Suprapubic skin (tissue), 4 donors: ENCODE data around the genes CARNS1 and PITPNM1.

DNA sequence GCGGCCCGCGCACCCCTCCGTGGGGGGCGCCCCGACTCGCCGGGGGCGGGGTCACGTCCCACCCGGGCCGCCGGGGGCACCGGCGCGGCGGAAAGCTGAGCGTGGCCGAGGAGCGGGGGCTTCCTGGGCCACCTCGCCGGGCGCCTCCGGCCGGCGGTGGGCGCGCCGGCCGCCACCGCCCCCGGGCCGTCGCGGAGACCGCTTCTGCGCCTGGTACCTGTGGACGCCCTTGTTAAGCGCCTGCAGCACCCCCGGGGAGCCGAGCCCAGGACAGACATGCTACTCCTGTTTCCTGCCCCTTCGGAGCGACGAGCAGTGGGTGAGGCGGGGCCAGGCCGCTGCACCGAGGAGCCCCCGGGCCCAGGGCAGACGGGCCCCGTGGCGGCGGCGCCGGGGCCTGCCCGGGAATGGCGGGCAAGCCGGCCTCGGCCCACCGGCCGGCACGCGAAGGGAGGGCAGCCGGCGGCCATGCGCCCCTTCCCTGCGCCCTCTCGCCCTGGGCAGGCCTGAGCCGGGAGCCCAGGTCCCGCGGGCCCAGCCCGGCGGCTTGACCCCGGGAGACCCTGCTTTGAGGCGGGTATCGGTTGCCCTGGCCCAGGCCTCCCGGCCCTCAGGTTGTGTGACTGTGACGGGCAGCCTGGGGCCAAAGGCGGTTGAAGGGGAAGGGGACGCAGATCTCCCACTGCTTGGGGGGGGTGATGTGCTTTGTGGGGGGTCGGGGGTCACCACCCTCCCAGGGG lies 827 bp upstream of the KDM2A start:
- PRO-cap = no peak
- RAMPAGE, long total RNA, 4 experiments = no peak in any of the 4 experiments

- PRO-cap = no peak
- RAMPAGE, long total RNA, 4 experiments = start-site peak on the plus strand in 1 of 4 experiments, at chr11:67181308-67181385 at its widest, 21 reads per replicate
Measured at GRCh38 chr11:67181206-67181535, 62.1 kb downstream of the KDM2A start.

DNA sequence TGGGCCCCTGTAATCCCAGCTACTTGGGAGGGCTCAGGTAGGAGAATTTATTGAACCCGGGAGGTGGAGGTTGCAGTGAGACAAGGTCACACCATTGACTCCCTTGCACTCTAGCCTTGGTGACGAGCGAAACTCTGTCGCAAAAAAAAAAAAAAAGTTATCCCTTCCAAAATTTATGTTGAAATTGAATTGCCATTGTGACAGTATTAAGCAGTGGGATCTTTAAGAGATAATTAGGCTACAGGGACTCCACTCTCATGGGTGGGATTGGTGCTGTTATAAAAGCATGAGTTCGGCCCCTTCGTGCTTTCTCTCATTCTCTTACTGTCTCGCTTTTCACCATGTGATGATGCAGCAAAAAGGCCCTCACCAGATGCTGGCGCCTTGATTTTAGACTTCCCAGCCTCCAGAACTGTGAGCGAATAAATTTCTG lies 66.5 kb downstream of the KDM2A start:
- PRO-cap = no peak
- RAMPAGE, long total RNA, 4 experiments = no peak in any of the 4 experiments

GRCh38 chr11:67228190-67228829 lies 38.0 kb upstream of the GRK2 start:
- PRO-cap = no peak
- RAMPAGE, long total RNA, 4 experiments = no peak in any of the 4 experiments

- PRO-cap = no peak
- RAMPAGE, long total RNA, 4 experiments = start-site peak on the plus strand in 1 of 4 experiments, at chr11:67245425-67245431 at its widest, 40 reads per replicate
Measured at GRCh38 chr11:67245149-67245778, 21.0 kb upstream of the GRK2 start.

- PRO-cap = no peak
- RAMPAGE, long total RNA, 4 experiments = start-site peak on the plus strand in 1 of 4 experiments, at chr11:67248143-67248365 at its widest, 41 reads per replicate
Measured at GRCh38 chr11:67248156-67248508, 18.1 kb upstream of the GRK2 start.

DNA sequence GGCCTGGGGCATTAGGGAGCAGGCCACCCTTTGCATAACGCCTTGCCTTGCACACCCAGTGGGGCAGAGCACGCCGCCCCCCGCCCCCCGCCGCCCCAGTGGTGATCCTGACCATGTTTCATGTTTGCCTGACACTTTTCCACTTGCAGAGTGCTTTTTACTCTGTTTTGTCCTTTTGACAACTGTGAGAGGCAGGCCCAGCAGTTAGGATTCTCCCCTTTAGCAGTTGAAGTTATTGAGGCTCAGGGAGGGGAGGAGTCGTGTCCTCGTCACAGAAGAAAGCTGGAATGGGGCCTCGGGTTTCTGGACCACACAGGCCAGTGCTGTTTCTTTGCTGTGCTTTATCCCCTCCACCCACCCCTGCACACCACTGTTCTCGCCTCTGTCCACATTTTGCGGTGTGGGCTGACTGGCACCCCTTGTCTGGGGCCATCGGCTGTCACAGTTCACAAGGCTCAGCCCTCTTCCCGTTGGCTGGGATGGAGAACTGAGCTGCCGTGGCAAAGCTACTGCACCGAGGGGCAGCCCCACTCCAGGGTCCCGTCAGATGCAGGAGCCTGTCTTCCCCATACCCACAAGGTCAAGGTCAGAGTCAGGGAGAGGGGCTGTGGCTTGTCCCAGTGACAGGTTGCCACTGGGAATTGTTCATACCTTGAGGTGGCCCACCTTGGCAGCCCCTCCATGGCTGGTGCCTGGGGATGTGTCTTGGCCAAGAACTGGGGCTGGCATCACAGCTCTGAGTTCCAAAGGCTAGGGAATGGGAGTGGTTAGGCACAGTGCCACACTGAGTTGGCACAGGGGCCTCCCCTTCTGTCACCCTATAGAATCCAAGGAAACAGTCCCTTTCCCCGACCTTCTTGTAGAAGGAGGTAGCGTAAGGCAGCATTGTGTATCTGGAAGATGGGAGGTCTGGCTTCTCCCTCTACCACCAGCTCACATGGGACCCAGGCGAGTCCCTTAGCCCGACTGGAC lies 3.1 kb downstream of the GRK2 start:
- PRO-cap = no peak
- RAMPAGE, long total RNA, 4 experiments = no peak in any of the 4 experiments

DNA sequence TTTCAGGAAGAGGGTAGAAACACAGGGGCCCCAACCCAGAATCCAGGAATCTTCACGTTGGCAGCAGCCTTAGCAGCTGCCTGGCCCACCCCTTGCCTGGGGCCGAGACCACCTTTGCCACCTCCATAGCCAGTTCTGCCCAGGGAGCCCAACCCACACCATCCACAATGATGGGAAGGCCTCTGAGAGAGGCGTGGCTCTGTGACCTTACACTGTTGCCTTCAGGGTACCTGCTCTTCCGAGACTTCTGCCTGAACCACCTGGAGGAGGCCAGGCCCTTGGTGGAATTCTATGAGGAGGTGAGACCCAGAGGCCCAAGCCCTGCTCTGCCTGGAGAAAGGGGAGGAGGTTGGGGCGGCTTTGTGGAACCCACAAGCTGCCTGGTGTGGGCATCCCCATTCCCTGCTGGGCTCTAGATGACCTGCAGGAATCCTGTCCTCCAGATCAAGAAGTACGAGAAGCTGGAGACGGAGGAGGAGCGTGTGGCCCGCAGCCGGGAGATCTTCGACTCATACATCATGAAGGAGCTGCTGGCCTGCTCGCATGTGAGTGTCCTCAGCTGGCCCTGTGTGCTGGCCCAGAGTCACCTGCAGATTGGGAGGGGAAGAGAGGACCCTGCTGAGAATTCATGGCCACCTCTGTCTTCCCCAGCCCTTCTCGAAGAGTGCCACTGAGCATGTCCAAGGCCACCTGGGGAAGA lies 10.0 kb upstream of the ANKRD13D start:
- PRO-cap = no peak
- RAMPAGE, long total RNA, 4 experiments = no peak in any of the 4 experiments

DNA sequence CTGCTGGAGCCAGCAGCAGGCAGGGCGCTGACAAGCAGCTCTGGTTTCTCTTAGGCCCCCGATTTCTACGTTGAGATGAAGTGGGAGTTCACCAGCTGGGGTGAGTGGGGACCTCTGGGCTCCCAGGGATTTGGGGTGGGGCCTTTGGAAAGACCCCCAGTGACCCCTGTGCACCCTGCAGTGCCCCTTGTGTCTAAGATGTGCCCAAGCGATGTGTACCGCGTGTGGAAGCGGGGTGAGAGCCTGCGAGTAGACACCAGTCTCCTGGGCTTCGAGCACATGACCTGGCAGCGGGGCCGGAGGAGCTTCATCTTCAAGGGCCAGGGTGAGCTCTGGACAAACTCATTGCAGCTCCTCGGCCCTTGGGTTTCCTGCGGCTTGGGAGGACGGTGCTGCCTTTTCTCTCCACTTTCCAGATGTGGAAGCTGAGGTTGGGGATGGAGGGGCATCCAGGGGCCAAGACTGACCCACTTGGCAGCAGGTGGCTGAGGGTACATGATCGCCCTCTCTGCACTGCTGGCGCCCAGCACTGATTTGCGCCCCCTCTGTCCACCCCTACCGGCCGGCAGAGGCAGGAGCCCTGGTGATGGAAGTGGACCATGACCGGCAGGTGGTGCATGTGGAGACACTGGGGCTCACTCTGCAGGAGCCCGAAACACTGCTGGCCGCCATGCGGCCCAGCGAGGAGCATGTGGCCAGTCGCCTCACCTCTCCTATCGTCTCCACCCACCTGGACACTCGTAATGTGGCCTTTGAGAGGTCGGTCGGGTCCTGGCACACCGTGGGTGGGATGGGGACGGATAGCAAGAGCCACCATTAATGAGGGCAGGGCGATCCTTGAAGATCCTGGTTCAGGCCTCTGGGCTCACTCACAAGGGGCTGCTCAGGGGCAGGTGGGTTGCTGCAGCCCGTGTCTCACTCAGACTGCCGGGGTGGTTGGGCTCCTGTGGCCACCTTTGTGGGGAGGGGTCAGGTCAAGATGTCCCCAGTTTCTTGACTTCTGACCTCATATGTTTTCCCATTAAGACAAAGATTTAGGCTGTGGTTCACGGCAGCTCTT lies 2.6 kb downstream of the ANKRD13D start:
- PRO-cap = no peak
- RAMPAGE, long total RNA, 4 experiments = start-site peak on the plus strand in 1 of 4 experiments, centred at position 607 of the sequence, 12 reads per replicate

GRCh38 chr11:67369549-67370778 lies 3.4 kb downstream of the CLCF1 start:
- PRO-cap = no peak
- RAMPAGE, long total RNA, 4 experiments = no peak in any of the 4 experiments

DNA sequence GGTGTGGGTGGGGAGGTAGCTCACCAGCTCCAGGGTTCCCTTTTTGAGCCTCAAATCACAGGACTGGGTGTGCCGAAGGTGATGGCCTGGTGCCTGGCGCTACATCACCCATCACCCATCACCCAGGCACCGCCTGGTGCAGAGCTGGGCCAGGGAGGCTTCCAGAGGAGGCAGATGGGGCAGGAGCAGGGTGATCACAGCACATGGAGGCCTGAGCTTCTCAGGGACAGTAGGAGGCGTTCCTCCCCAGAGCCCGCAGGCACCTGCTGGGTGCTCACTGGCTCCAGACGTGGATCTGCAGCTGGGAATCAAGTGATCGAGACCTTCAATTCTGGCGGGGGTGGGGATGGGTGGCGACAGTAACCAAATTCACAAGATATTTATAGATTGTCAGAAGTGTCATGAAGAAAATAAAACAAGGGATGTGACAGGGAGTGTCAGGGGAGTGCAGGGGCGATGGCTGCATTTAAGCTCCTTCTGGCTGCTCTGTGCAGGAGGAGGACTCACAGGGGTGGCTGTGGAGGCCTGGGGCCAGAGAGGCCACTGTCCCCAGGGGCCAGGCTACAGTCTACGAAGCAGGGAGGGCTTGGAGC lies 3.3 kb downstream of the TBC1D10C start:
- PRO-cap = no peak
- RAMPAGE, long total RNA, 4 experiments = no peak in any of the 4 experiments

GRCh38 chr11:67415156-67415895 lies at the start of gene CARNS1:
Gene CARNS1 (plus strand): TSS chr11:67415678.
- PRO-cap = no peak
- RAMPAGE, long total RNA, 4 experiments = no peak in any of the 4 experiments

GRCh38 chr11:67428699-67429813 lies 762 bp downstream of the RPS6KB2 start:
- PRO-cap = bidirectional peak, plus-strand start at chr11:67429522, minus-strand start at chr11:67429284
- RAMPAGE, long total RNA, 4 experiments = no peak in any of the 4 experiments

GRCh38 chr11:67436384-67436920 lies 1.0 kb downstream of the PTPRCAP start:
- PRO-cap = no peak
- RAMPAGE, long total RNA, 4 experiments = no peak in any of the 4 experiments

- PRO-cap = no peak
- RAMPAGE, long total RNA, 4 experiments = no peak in any of the 4 experiments
Measured at GRCh38 chr11:67504050-67504324, 1.2 kb downstream of the PITPNM1 start.

DNA sequence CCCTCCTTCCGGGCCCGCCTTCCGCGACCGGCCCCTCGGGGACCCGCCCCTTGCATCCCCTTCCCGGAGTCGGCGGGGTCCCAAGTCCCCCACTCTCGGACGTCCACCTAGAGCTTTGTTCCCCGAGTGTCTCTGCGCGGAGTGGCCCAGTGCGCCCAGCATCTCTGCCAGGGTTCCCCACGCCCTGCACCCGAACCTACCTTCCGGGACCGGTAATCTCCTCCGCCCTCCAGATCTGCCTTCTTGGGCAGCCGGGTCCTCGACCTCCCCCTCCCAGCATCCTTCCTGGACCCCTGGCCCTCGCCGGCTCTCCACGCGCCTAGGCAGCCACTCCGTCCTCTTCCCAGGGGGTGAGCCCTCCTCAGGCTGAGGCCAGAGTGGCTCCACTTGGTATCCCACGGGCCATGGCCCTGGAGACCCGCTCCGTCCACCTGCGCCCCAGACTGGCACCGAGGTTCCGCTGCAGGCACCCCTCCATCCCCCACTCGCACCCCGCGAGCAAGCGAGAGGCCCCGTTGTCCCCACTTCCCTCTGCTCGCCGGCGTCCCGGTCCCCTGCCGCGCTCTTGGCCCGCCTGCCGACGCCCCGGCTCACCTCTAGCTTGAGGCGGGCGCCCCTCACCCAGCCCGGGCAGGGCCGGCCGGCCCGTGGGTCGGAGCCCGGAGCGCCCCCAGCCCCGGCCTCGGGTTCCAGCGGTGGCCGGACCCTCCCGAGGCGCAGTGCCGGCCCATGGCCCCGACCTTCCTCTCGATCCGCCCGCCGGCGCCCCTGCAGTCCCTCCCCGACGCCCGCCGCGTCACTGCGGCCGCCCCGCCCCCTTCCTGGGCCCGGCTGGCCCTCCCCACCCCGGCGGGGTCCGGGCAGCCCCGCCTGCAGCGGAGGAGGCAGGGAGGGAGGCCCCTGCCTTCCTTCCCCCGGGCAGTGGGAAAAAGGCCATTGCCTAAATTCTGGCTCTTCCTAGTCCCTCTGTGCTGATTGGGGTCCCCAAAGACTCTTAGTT lies at the start of gene PITPNM1:
Gene PITPNM1, minus strand, starts transcription at position 770 of the 1,000 bp plus-strand sequence.
- PRO-cap = bidirectional peak, plus-strand start at position 871 of the sequence, minus-strand start at position 770 of the sequence
- RAMPAGE, long total RNA, 4 experiments = no peak in any of the 4 experiments

GRCh38 chr11:67508307-67508912 lies 448 bp upstream of the CDK2AP2 start:
- PRO-cap = bidirectional peak, plus-strand start at chr11:67508454, minus-strand start at chr11:67508162; bidirectional peak, plus-strand start at chr11:67508795, minus-strand start at chr11:67508642
- RAMPAGE, long total RNA, 4 experiments = start-site peak on the minus strand in 2 of 4 experiments, at chr11:67508432-67508700 at its widest, 5 to 19 reads per replicate

DNA sequence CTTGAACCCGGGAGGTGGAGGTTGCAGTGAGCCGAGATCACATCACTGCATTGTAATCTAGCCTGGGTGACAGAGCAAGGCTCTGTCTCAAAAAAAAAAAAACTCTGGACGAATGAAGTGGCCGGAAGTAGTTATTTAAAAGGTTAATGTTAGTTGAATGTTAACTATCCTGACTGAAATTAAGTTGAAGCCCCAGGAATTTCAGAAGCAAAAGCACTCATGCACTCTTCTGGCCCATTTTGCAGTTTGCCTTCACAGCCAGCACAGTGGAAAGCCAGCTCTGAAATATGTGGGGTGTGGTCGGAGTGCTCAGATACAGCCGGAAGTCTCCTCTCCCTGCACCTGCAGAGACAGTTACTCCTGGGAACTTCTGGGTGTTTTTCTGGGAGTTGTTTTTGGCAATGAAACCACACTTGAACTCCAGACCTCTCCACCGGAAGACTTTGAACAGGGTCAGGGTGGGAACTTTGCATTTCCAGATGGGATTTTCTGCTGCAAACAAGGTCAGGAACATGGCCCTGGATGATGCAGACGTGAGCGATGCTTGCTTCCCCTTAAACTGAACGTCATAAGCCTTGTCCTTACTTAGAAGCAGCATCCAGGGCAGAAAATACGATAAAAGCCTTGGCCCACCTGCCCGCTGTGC lies 21.4 kb upstream of the CABP2 start:
- PRO-cap = no peak
- RAMPAGE, long total RNA, 4 experiments = no peak in any of the 4 experiments

GRCh38 chr11:67562974-67563287 lies 20.7 kb upstream of the GSTP1 start:
- PRO-cap = no peak
- RAMPAGE, long total RNA, 4 experiments = no peak in any of the 4 experiments

DNA sequence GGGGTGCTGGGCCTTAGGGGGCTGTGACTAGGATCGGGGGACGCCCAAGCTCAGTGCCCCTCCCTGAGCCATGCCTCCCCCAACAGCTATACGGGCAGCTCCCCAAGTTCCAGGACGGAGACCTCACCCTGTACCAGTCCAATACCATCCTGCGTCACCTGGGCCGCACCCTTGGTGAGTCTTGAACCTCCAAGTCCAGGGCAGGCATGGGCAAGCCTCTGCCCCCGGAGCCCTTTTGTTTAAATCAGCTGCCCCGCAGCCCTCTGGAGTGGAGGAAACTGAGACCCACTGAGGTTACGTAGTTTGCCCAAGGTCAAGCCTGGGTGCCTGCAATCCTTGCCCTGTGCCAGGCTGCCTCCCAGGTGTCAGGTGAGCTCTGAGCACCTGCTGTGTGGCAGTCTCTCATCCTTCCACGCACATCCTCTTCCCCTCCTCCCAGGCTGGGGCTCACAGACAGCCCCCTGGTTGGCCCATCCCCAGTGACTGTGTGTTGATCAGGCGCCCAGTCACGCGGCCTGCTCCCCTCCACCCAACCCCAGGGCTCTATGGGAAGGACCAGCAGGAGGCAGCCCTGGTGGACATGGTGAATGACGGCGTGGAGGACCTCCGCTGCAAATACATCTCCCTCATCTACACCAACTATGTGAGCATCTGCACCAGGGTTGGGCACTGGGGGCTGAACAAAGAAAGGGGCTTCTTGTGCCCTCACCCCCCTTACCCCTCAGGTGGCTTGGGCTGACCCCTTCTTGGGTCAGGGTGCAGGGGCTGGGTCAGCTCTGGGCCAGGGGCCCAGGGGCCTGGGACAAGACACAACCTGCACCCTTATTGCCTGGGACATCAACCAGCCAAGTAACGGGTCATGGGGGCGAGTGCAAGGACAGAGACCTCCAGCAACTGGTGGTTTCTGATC lies 1.2 kb downstream of the GSTP1 start:
- PRO-cap = no peak
- RAMPAGE, long total RNA, 4 experiments = no peak in any of the 4 experiments